Omental fat pad (tissue), 4 donors: ENCODE measurements around the genes APOC4, MARK4 and RTN2.

DNA sequence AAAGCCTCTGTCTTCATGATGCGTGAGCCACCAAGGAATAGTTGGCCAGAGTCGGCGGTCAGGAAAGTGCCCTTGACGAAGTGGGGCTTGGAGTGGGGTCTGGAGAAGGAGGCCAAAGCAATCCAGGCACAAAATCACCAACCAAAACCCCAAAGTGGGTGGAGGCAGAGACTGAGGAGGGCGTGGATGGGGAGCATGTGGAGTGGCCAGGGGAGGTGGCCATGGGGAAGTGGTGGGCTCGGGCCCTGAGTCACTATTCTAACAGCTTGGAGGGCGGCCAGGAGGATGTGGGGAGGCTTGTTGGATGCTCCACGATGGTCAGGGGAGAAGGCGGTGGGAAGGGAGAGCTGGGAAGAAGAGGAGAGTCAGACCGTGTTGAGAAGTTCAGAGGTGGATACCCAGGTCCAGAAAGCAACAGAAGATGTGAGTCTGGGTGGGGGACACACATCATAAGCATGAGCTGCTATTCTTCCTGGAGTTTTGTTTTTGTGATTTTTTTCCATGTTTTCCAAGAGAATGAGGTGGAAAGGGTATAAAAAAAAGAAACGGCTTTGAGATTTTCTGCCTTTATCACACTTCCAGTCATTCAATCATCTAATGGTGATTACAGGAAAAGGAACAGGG, 20.9 kb upstream of the TOMM40 start:
- PRO-cap, result no peak
- RAMPAGE, long total RNA, 4 experiments, result no peak in any of the 4 experiments

- PRO-cap, result no peak
- RAMPAGE, long total RNA, 4 experiments, result no peak in any of the 4 experiments
Observed at GRCh38 chr19:44875769-44876845, 14.9 kb upstream of the TOMM40 start.

GRCh38 chr19:44902866-44903438, 2.6 kb upstream of the APOE start:
- PRO-cap, result no peak
- RAMPAGE, long total RNA, 4 experiments, result no peak in any of the 4 experiments

- PRO-cap, result no peak
- RAMPAGE, long total RNA, 4 experiments, result no peak in any of the 4 experiments
Observed at GRCh38 chr19:44923881-44924891, 9.8 kb downstream of the APOC1 start.

GRCh38 chr19:44942006-44942596, at the start of gene APOC4:
TSS of gene APOC4 (plus strand) at chr19:44942237.
- PRO-cap, result no peak
- RAMPAGE, long total RNA, 4 experiments, result no peak in any of the 4 experiments

- PRO-cap, result no peak
- RAMPAGE, long total RNA, 4 experiments, result no peak in any of the 4 experiments
Observed at GRCh38 chr19:45071634-45072984, 4.2 kb downstream of the ZNF296 start.

DNA sequence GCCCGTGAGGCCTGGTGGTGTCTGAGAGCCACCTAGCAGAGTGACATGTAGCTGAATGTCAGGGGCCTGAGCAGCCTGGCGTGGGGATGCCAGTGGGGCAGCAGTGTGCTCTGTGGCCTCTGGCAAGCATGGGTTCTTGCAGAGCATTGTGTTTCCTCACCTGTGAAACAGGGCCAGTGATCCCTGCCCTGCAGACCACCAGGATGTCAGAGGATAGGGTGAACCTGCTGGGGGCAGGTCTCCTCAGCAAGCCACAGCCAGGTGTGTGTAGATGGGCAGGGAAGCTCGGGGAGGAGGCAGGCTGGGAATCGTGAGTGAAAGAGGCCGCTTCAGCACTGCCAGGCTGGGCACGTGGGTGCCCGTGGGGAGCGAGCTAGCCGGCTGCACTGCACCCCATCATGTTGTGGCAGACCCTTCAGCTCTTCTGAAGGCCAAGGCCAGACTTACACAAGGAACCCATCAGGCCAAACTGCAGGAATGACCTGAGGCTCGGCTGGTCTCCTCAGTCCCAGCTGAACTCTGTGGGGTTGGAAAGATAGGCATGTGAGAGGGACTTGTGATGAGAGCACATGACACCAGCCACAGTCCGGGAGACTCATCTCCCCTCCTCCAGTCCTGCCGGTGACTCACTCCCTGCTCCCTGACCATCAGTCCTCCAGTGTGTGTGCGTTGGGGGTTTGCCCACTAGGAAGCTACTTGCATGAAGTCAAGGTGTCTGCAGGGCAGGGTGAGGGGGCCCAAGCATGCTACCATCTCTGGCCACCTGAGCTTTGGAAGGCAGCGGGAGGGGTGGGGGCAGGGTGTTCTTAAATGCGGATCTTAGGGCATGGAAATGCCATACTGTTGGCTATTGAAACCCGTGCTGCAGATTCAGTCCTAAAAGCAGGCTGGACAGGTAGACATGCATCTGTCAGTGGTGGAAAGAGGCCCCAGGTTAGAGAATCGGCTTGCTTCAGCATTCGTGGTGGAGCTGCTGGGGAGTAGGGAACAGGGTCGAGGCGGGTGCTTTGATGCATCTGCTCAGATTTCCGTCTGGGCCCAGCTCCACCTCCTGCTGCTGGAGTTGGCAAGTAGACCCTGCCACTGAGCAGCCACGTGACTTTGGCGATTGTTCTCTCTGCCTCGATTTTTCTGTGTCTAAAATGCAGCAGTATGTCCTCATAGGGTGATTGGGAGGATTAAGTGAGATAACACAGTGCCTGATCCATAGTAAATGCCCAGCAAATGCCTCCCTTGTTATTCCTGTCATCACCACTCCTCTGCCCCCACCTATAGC, 5.3 kb downstream of the PPP1R37 start:
- PRO-cap, result no peak
- RAMPAGE, long total RNA, 4 experiments, result no peak in any of the 4 experiments

DNA sequence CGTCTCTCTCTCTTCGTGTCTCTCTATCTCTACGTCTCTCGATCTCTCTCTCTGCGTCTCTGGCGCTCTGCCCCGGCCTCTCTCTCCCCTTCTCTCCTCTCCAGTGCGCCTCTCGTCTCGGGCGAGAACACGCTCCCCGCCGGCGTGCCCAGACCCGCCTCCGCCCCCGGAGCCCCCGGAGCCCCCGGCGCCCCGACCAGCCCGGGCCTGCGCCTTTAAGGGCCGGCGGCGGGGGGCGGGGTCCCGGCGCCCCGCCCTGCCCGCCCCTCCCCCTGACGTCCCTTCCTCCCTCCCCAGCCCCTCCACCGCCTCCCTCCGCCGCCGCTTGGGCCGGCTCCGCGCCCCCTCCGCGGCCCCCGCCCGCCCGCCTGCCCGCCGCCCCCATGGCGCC, at the start of gene MARK4:
TSS of gene MARK4 (plus strand) at position 286 of the 391 bp plus-strand sequence.
- PRO-cap, result no peak
- RAMPAGE, long total RNA, 4 experiments, result no peak in any of the 4 experiments

- PRO-cap, result no peak
- RAMPAGE, long total RNA, 4 experiments, result no peak in any of the 4 experiments
Observed at GRCh38 chr19:45262986-45263441, 11.9 kb downstream of the MARK4 start.

DNA sequence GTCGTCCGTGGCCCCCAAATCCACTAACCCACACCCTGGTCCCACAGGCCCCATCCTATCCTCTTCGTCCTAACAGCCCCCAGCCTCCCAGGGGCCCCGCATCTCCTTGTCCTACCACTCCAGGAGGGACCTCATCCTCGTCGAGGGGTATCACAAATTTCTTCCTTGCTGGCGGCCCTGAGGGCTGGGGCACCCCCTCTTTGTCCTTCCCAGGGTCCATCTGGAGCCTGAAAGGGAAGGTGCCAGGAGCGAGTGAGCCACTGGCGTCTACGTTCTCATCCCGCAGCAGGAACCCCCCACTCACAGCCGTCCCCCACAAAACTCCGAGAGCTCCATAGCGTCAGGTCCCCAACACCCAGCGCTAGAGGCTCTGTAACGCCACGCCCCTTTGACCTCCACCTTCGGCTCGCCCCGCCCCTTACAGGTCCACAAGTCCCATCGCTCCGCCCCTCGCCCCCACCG, 531 bp downstream of the ERCC1 start:
- PRO-cap, result no peak
- RAMPAGE, long total RNA, 4 experiments, result start-site peak on the minus strand in 3 of 4 experiments, centred at positions 361 to 362 of the sequence, 62 to 87 reads per replicate

GRCh38 chr19:45472250-45472419, 4.3 kb downstream of the FOSB start:
- PRO-cap, result no peak
- RAMPAGE, long total RNA, 4 experiments, result no peak in any of the 4 experiments

DNA sequence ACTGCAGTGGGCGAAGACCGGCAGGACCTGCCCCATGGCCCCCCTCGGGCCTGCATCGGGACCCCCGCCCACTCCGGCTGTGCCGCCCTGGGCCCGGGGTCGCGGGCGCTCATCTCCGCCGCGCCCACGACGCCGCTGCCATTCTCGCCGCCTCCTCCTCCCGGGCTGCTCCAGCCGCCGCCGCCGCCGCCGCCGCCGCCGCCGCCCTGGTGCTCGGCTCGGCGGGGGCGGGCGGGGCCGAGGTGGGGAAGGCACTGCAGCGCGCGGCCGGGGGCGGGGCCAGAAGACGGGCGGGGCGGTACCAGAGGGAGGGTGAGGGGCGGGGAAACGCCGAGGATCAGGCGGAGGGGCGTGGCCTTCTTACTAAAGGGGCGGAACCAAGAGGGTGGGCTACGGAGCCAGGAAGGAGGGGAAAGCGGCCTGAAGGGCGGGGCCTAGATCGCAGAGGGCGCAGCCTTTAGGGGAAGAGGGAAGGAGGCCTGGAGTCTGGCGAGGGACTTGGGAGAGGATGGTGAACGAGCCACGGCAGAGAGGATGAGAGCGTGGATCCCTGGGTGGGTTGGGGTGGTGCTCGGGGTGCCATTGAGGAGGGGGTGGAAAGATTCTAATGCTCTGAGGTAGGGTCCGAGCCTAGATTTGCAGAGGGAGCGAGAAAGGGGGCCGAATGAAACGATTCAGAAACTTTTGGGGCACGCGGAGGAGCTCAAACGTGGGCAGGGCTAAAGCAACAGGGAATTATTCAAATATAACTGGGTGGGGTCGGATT, at the start of gene RTN2:
TSS of gene RTN2 (minus strand) at position 258 of the 766 bp plus-strand sequence.
- PRO-cap, result no peak
- RAMPAGE, long total RNA, 4 experiments, result start-site peak on the plus strand in 2 of 4 experiments, centred at positions 462 to 465 of the sequence, 13 to 25 reads per replicate

- PRO-cap, result no peak
- RAMPAGE, long total RNA, 4 experiments, result no peak in any of the 4 experiments
Observed at GRCh38 chr19:45508295-45509196, 1.3 kb downstream of the VASP start.

DNA sequence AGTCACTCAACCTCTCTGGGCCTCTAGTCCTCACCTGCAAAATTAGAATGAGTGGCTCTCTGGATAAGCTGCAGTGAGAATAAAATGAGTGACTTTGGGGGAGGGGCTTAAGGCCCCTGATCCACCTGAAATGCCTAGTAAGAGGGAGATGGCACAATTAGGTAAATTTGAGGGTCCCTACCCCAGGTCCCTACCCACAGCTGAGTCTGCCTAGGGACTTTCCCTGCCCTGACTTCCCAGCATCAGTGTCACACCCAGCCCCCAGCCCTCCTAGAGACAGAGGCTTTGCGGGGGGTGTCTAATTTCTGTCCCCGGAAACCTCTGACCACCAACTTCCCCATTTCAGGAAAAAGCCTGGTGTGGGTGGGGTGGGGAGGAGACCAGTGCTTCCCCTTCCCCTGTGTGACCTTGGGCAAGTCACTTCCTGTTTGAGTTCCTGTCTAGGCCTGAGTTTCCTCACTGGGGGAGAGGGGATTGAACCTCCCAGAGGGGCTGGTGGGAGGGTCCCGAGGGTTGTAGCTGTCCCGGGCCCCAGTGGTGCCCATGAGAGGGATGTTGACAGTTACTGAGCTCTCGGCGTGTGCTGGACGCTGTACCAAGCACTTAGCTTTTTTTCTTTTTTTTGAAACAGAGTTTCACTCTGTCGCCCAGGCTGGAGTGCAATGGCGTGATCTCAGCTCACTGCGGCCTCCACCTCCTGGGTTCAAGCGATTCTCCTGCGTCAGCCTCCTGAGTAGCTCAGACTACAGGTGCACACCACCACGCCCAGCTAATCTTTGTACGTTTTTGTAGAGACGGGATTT, 7.9 kb downstream of the VASP start:
- PRO-cap, result no peak
- RAMPAGE, long total RNA, 4 experiments, result no peak in any of the 4 experiments

DNA sequence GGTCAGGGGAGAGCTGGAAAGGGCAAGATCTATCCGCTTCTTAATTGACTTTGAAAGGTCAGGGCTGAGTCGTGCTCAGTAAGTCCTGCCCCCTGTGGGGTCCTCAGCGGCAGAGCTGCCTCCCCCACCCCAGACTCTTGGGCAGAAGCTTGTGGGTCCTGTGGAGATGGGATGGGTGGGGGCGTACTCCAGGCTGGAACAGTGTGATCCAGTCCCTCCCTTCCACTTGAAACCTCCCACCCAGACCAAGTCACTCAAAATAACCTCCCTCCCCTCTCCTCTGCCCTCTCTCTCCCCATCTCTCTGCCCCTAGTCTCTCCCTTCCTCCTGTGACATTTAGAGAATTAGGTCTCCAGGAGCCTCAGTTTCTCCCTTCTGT, 4.2 kb downstream of the GPR4 start:
- PRO-cap, result no peak
- RAMPAGE, long total RNA, 4 experiments, result no peak in any of the 4 experiments

- PRO-cap, result no peak
- RAMPAGE, long total RNA, 4 experiments, result no peak in any of the 4 experiments
Observed at GRCh38 chr19:45668545-45668798, 451 bp downstream of the GIPR start.

DNA sequence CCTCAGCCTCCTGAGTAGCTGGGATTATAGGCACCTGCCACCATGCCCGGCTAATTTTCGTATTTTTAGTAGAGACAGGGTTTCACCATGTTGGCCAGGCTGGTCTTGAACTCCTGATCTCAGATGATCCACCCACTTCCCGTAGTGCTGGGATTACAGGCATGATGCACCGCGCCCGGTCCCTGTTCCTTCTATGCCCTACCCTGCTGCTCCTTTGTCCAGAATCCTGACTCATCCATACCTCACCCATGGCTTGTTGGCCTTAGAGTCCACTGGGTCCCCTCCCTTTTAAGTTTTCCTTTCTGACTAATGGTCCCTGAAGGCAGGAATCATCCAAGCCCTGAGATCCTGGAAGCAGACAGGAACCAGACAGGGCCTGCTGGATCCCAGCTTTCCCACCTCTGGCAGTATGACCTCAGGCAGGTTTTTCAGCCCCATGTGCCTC, 8.7 kb downstream of the FBXO46 start:
- PRO-cap, result no peak
- RAMPAGE, long total RNA, 4 experiments, result no peak in any of the 4 experiments

GRCh38 chr19:45829802-45830671, 14.9 kb upstream of the RSPH6A start:
- PRO-cap, result no peak
- RAMPAGE, long total RNA, 4 experiments, result no peak in any of the 4 experiments

DNA sequence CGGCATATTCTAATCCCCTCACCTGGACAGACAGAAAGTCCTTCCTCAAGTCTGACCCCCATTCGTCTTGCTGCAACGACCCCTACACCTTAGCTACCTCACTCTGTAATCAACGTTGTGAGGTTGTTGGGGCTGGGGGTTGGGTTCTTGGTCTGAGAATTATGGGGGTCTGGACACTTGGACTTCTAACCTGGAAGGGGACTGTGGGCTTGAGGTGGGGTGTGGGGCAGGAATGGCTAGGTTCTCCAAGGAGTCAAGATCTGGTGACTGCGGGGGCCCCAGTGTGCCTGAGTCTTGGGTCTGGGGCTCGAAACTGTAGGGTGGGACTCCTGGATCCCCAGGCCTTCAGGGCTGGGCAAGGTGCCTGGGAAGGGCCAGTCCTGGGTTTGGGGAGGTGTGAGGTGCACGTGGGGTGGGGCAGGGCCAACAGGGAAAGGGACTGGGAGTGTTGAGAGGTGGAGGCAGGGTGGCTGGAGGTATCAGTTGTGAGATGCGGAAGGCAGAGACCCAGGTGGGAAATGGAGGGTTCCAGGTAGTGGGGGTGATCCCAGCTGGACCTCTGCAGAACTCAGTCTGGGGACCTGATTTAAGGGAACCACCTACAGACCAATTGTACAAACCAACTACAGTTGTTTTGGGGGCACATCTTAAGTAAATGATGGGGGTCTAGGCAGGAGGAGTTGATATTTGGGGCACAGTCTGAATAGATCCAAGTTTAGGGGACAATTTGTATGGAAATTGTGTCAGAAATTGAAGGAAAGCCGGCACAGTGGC, 1.4 kb downstream of the FOXA3 start:
- PRO-cap, result no peak
- RAMPAGE, long total RNA, 4 experiments, result no peak in any of the 4 experiments

DNA sequence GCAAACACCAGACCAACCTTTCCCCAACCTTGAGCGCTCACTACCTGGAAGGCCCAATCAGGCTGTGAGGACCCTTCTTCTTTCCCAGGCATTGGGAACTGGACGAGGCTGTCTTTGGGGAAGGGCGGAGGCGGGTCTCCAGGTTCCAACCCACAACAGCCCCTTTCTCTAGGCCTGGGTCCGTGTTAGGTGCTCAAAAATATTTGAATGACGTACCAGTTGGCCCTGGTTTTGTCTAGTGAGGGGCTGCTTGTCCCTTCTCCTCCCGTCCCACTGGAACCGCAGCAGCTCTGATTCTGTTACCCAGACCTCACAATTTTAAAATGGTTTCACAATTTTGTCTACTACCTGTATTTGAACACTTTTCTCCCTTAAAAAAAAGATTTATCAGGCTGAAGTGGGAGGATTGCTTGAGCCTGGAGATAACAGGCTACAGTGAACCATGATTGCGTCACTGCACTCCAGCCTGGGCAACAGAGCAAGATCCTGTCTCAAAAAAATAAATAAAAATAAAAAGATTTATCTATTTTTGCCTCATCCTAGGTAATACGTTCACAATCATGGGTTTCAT, 1.2 kb upstream of the IRF2BP1 start:
- PRO-cap, result no peak
- RAMPAGE, long total RNA, 4 experiments, result no peak in any of the 4 experiments